ENCODE data around the genes SNRNP200 and KANSL3.

DNA sequence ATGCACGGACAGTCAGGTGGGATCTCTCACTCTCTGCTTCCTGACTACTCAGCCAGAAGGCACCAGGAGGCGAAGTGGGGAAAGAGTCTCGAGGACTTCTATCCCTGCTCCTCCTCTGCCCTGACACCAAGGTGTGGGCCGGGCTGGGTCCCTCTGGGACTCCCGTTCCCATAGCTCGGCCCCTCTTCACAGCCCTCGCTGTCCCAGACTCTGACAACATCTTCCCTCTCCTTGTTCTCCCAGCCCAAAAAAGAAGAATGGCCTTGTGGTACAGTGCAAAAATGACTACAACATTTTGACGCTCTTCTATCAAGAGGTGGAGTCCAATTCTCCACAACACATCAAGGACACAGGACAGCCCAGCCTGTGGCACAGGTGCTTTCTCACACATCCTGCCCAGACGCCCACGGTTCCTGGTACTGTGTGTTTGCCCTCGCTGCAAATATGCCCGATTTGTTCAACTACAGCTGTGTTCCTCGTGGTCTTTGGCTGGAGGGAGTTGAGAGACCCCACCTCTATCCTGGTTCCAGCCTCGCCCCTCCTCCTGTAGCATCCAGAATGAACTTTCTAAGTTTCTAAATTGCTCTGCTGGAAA is 14.1 kb upstream of the DUSP2 start:
- PRO-cap = no peak
- RAMPAGE, long total RNA, 4 experiments = no peak in any of the 4 experiments

DNA sequence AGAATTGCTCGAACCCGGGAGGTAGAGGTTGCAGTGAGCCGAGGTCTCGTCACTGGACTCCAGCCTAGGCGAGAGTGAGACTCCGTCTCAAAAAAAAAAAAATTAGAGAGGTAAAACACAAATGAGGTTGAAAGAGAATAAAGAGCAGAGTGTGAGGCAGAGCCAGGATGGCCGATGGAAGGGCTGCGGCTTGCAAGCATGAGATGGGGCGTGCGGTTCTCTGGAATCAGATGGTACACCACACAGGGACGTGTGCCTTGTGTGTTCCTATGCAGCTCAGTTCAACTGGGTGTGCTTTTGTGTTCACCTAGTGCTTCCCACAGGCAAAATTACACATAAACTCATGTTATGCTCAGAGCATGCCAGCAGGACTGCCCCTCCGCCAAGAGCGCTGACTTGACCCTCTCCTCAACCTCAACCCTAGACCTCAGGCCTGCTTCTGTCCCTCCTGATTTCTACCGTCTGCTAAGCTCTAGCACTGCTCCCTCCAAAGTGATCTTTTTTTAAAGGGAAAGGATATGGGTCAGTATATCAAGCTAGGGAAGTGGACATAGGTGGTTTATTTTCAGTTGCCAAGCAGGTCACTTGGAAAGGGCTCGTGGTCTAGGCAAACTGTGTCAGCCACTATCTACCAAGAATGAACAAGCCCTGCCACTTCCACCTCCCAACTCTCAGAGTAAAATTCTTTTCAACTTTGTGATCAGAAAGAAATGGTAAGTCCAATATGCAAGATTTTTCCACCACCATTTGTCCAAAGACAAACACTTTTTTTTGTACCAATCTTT is 24.3 kb downstream of the STARD7 start:
- PRO-cap = no peak
- RAMPAGE, long total RNA, 4 experiments = no peak in any of the 4 experiments

DNA sequence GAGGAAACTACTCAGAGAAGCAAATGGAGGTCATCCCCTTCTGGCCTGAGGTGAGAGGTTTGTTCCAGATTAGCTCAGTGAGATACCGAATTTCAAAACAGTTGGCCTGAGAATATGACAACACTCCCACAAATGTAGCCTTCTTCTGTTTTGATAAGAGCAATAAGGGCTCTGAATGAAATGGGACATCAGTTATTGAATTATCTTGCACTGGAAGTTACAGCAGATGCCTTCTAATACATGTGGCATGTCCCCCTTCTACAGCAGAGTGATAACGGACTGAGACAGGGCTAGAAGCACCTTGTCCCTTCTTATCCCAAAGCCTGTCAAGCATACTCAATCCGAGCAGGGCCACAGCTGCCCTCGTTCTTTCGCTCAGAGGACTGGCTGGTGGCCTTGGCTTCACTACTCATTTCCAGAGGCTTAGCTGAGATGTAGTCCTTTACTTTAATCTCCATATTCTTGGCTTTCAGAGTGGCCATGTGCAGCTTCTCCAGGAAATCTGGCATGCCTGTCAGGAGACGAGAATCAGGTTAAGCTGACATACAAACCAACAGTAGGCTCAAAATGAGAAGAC is 22.1 kb downstream of the STARD7 start:
- PRO-cap = no peak
- RAMPAGE, long total RNA, 4 experiments = no peak in any of the 4 experiments

GRCh38 chr2:96207316-96207733 is 1.3 kb downstream of the STARD7 start:
- PRO-cap = no peak
- RAMPAGE, long total RNA, 4 experiments = no peak in any of the 4 experiments

DNA sequence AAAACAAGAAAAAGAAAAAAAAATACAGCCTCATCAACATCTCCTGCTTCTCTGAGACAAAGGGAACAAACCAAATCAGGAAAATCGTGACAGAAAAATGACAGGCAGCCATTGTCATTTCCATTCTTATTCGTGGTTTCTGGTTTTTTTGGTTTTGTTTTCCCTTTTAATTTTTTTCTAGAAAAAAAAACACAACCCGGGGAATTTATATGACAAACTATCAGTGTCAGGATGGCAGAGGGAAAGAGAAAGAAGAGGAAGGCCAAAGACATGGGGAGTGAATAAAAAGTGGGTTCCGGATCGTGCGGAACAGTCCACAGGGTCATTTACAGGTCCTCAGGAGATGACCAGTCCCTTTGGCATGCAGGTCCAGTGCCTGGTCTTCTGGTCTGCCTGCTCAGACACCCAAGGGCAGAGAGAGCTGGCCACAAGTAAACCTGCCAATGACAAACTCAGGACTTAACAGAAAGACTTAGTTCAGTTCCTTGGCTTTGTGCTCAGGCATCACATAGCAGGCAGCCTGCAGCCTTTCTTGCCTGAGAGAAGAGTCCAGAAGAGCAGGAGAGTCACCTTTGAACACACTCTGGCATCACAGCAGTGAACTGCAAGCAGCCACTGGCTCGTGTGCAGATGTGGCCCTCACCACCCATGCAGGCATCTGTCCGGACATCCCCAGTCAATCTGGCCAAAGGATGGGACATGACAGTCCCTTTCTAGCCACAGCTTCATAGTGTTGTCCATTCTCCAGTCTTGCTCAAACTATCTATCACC is 14.1 kb downstream of the TMEM127 start:
- PRO-cap = no peak
- RAMPAGE, long total RNA, 4 experiments = no peak in any of the 4 experiments

- PRO-cap = no peak
- RAMPAGE, long total RNA, 4 experiments = no peak in any of the 4 experiments
These were observed 18.1 kb downstream of the SNRNP200 start for GRCh38 chr2:96287284-96287590.

DNA sequence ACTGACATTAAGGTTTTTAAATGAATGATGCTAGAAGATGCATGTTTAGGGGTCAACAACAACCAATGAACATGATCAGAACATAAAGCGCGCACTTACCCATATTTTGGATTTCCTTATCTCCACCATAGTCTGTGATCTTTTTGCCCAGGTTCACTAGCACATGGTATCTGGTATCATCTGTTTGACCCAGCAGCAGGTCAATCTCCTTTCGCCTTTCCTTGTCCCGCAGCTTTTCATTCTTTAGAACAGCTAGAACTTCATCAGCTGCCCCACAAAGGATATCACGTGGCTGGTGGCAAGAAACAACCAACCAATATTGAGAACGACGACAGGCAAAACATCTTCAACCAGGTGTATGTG is 3.9 kb downstream of the SNRNP200 start:
- PRO-cap = no peak
- RAMPAGE, long total RNA, 4 experiments = no peak in any of the 4 experiments

DNA sequence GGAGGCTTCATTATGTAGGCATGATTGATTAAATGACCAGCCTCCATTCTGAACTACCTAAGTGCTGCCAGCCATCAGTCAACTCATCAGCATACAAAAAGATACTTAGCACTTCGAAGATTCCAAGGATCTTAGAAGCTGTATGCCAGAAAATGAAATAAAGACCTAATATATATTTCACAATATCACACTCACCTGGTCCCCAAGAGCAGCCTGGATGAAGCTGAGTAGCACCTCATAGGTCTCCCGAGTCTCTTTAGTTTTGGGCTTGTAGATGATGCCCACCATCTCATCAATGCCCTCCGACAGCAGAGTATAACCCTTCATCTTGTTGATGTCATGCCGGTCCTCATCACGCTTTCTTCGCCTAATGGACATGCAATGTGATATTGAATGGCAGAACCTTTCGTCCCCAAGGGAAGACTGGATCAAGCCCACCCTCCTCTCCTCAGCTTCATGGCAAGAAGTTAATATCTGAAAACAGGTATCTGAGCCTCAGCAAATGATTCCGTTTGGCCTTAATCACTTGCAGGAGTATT is 2.3 kb downstream of the SNRNP200 start:
- PRO-cap = no peak
- RAMPAGE, long total RNA, 4 experiments = no peak in any of the 4 experiments

GRCh38 chr2:96304529-96304976 is 793 bp downstream of the SNRNP200 start:
- PRO-cap = no peak
- RAMPAGE, long total RNA, 4 experiments = no peak in any of the 4 experiments

DNA sequence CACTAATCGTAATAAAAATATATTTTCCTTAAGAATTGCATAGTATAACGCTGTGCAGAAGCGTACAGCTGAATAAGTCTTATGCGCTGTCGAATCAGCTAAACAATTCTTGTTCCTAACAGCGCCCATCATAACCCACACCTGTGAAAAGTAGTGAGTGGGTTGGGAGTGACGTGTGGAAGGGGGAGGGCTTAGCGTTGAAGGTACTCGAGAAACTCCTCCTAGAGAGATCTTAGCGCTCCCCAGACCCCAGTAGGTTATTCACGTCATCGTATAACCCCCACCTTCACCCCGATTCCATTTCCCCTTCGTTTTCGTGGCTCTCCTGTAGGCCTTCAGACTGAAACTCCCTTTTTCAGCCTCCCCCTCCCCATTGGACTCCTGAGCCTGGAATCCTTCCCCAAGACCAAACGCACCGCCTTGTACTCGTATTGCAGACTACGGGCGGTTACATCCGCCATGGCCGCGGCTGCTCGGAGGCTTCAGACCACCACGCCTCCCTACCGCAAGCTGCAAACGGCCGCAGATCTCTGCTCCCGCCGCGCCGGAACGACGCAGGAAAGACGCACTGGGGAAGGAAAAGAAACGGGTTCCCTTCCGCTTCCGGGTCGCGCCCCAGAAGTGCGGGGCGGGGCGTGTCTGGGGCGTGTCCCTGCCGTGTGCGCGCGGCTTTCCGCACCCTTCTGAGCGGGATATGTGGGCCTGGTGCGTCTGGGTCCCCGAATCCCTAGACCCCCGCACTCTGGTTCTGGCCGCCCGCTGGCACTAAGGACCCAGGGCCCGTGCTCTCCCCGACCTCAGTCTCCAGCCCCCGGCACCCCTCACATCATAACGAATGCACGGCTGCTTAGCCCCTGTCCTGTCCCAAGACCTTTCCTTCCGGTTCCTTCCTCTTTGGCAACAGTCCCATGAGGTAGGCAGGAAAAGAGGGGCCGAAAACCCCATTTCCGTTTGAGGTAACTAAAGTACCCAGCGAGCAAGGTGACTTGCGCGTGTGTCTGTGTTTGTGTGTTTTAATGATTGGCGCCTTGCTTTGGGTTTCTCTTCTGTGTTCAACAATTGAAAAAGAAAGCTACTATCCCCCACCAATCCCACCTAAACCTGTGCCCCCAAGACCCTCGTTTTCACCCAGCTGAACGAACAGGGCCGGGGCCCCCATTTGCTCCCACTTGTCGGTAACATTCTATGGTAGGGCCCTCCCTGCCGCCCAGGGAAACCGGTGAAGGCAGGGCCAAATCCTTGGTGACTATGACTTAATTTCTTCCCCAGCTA is at the start of gene SNRNP200:
Gene SNRNP200 (minus strand): TSS at position 570 of the 1,272 bp plus-strand sequence.
- PRO-cap = no peak
- RAMPAGE, long total RNA, 4 experiments = start-site peak on the minus strand in 4 of 4 experiments, centred at positions 523 to 548 of the sequence, 686 to 1,993 reads per replicate

GRCh38 chr2:96343775-96344403 is 8.3 kb downstream of the NCAPH start:
- PRO-cap = no peak
- RAMPAGE, long total RNA, 4 experiments = no peak in any of the 4 experiments

DNA sequence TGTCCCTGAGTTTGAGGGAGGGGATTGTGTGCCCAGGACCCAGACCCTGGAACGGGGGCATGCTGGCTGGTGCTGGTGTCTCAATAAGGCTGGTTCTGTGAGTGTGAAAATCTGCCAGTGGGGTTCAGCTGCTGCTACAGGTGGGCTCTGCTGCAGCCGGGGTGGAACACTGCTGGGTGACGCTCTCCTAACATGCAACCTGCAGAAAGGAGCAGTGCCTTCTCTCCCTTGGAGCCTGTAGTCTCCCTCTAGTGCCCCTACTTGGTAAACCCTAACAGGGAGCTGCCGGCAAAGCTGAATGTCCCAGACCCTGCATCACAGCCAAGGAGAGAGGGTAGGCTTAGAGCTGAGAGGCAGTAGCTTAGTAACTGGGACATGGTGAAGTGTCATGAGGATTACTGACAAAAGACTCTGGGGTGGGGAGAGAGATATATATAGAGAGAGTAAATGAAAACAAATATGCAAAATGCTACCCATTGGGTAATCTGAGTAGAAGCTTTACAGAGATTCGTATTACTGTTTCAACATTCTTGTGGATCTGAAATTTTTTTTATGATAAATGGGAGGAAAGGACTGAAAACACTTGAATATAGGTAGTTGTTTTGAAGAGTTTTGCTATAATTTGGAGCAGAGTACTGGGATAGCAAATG is 9.9 kb downstream of the NCAPH start:
- PRO-cap = no peak
- RAMPAGE, long total RNA, 4 experiments = no peak in any of the 4 experiments

- PRO-cap = no peak
- RAMPAGE, long total RNA, 4 experiments = no peak in any of the 4 experiments
These were observed 58.8 kb downstream of the NCAPH start for GRCh38 chr2:96394254-96394961.

- PRO-cap = no peak
- RAMPAGE, long total RNA, 4 experiments = no peak in any of the 4 experiments
These were observed 73.3 kb downstream of the NCAPH start for GRCh38 chr2:96408680-96409462.

- PRO-cap = no peak
- RAMPAGE, long total RNA, 4 experiments = no peak in any of the 4 experiments
These were observed 3.0 kb upstream of the ARID5A start for GRCh38 chr2:96533251-96534200.

GRCh38 chr2:96552836-96553418 is 16.4 kb downstream of the ARID5A start:
- PRO-cap = no peak
- RAMPAGE, long total RNA, 4 experiments = no peak in any of the 4 experiments

GRCh38 chr2:96637724-96638857 is at the start of gene KANSL3:
KANSL3 (minus strand) TSS chr2:96638312.
- PRO-cap = unidirectional peak, minus-strand start at chr2:96637905; bidirectional peak, plus-strand start at chr2:96638540, minus-strand start at chr2:96638280
- RAMPAGE, long total RNA, 4 experiments = start-site peak on the minus strand in 4 of 4 experiments, at chr2:96638298-96638339 at its widest, 74 to 323 reads per replicate

- PRO-cap = no peak
- RAMPAGE, long total RNA, 4 experiments = no peak in any of the 4 experiments
These were observed 20.7 kb downstream of the FER1L5 start for GRCh38 chr2:96663119-96663724.

DNA sequence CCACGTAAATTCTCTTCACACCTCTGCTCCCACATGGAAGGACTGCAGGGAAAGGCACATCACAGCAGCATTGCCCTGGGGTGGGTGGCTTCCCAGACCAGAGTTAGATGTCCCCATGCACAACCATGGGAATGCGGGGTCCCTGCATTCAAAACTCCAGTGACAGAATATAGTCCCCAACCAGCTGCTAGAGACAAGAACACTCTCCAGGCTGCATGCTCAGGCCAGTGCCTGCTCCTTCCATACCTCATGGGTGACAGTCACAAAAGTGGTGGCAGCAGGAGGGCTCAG is 33.0 kb downstream of the LMAN2L start:
- PRO-cap = no peak
- RAMPAGE, long total RNA, 4 experiments = no peak in any of the 4 experiments

- PRO-cap = no peak
- RAMPAGE, long total RNA, 4 experiments = no peak in any of the 4 experiments
These were observed 7.4 kb upstream of the LMAN2L start for GRCh38 chr2:96747331-96747668.